Peyer's patch (tissue), 4 donors: ENCODE data around the genes ABCD3, ALG14 and RWDD3.

DNA sequence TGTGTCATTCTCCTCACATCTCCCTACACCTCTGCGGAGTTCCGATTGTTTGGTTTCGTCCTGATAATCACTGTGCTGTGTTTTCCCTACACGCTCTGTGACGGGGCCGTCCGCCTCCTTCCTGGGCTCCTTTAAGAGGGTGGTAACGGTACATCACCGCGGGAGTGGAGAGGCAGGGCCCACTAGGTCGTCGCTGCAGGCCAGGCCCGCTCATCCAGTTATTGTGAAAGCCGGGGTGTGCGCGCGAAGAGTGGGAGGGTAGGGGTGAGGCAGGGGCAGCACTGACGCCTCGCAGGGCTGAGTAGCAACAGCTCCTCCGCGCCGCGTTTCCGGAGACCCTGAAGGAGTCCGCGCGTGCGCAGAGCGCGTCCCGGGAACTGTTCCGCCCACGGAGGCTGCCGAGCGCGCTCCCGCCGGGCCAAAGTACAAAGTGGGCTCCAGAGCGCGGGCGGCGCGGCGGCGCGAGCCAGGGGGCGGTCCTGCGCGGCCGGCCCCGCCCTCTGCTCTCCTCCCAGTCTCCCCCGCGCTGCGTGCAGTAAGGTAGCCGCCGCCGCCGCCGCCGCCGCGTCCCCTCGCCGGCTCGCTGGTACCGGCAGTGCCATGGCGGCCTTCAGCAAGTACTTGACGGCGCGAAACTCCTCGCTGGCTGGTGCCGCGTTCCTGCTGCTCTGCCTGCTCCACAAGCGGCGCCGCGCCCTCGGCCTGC lies at the start of gene ABCD3:
TSS of gene ABCD3 (plus strand) at position 511 of the 706 bp plus-strand sequence.
- PRO-cap = bidirectional peak, plus-strand start at position 161 of the sequence, minus-strand start at position 223 of the sequence; bidirectional peak, plus-strand start at position 538 of the sequence, minus-strand start at position 340 of the sequence
- RAMPAGE, long total RNA, 4 experiments = start-site peak on the plus strand in 4 of 4 experiments, centred at positions 551 to 578 of the sequence, 37 to 717 reads per replicate

DNA sequence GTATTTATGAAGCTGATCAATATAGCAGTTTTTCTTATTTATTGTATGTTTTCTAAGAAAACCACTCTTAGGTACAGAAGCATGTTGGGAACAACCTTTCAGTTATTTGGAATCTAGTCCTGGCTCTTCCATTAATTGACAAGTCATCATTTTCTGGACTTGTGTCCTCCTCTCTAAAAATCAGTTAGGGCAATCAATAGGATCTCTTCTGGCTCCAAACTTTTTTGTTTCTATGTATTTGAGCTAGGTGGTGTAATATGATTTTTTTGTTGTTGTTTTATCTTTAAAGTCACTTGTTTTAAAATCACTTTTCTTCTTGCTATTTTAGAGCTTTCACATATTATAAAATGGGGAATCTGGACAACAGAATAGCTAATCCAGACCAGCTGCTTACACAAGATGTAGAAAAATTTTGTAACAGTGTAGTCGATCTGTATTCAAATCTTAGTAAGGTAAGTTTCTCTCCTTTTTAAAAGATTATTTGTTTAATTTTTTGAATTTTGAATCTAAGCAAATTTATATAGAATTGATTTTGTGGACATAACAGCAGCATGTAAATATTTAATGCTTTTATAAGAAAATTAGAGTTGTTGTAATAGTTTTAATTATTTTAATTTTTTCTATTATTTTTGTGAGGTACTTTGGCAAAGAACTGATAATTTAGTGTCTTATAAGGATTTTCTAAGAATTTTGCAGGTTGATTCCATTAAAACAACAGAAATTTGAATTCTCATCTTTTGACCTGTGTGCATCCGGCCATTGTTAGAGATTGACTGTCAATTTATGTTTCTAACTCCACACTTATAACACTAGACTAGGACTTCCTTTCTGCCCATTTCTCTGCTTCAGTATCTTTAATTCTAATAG lies 57.3 kb downstream of the ABCD3 start:
- PRO-cap = no peak
- RAMPAGE, long total RNA, 4 experiments = no peak in any of the 4 experiments

DNA sequence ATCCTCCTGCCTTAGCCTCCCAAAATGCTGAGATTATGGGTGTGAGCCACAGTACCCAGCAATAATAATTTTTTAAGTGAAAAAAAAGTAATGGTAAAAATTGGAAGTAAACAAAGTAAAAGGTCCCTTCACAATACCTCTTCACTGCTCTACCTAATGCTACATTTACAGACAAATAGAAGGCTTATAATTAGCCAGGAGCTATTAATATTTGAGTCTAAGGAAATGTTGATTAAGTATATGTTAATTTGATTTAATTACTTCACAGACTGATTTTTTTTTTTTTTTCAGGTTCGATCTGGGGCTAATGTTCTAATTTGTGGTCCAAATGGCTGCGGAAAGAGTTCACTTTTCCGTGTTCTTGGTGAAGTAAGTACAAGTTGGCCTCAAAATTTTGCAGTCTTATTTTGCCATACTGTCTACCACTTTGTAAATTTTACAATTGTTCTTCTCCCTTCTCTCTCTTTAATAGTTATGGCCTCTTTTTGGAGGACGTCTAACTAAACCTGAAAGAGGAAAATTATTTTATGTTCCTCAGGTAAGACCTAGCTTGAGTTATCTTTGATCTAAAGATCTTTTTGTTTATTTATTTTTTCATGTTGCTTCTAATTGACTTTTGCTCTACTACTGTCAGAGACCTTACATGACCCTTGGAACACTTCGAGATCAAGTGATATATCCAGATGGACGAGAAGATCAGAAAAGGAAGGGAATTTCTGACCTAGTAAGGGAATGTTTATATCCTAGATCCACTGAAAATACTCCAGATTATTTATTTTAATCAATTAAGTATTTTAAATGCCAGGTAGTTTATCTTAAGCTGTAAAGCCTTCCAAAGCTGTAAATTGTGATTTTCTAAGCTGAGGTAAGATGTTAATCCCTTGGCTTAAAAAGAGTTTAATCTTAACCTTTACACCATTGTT lies 43.0 kb downstream of the F3 start:
- PRO-cap = no peak
- RAMPAGE, long total RNA, 4 experiments = start-site peak on the plus strand in 2 of 4 experiments, centred at positions 278 to 659 of the sequence, 15 to 47 reads per replicate

GRCh38 chr1:94532987-94533434 lies 8.5 kb downstream of the F3 start:
- PRO-cap = no peak
- RAMPAGE, long total RNA, 4 experiments = start-site peak on the minus strand in 2 of 4 experiments, at chr1:94532931-94533340 at its widest, 33 to 49 reads per replicate

DNA sequence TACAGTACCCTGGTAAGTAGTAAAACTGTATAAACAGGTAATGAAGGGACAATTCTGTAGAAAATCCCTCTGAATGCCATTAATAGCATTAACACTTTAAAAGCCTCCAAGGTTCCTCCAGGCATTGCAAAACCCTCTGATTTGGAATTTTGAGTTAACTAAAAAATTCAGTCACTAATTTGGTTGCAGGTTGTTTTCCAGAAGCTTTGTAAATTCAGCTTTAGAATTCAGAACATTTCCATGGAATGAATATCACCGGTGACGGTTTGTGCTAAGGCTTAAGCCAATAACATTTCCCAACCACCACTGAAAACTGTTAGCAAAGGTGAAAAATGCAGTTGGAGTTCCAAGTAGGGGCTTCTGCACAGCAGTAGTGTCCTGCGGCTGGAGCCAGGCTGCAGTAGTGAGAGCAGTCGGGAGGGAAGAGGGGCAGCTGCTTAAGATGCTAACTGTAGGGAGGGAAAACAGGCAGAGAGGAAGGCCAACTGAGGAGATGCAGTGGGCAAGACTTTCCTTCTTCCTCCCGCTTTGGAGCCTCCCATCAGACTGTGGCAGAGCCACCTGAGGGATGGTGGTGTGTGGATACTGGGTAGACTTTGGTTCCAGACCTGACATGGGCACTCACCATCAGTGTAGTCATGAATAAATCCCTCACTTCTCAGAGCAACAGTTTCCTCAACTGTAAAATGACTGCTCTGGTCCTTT lies 3.4 kb downstream of the F3 start:
- PRO-cap = no peak
- RAMPAGE, long total RNA, 4 experiments = no peak in any of the 4 experiments

- PRO-cap = no peak
- RAMPAGE, long total RNA, 4 experiments = no peak in any of the 4 experiments
Observed at GRCh38 chr1:94599092-94599482, 57.5 kb upstream of the F3 start.

GRCh38 chr1:94599483-94599855 lies 57.9 kb upstream of the F3 start:
- PRO-cap = no peak
- RAMPAGE, long total RNA, 4 experiments = no peak in any of the 4 experiments

DNA sequence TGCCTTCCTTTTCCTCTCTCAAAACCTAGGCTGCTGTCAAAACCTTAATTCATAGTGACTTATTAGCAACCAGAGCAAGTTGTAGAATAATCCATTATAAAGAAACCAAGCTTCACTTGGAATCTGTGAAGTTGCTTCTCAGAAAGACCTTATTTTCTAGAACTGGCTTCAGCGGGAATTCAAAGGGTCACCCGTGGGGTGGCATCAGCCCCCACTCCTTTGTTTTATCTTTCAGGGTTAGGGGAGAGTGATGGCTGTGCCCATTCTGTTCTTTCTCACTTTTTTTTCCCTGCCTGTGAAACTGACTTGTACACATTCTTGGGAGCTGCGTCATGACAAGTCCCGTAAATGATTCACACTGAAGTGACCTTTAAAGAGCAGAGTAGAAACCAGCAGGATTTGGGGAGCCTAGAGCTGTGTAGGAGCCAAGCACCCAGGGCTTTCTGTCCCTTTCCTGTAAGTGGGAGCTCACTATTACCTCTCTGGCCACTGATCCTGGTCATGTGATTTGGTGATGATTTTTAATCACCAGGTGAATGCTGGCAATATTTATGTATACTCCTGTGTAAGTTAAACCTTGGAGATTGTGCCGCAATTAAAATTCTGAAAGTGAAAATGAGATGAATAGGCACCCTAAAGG lies 43.8 kb downstream of the SLC44A3 start:
- PRO-cap = unidirectional peak, plus-strand start at position 395 of the sequence
- RAMPAGE, long total RNA, 4 experiments = no peak in any of the 4 experiments

- PRO-cap = no peak
- RAMPAGE, long total RNA, 4 experiments = no peak in any of the 4 experiments
Observed at GRCh38 chr1:94865327-94865647, 45.1 kb downstream of the SLC44A3 start.

- PRO-cap = no peak
- RAMPAGE, long total RNA, 4 experiments = no peak in any of the 4 experiments
Observed at GRCh38 chr1:94884049-94884586, 42.8 kb downstream of the CNN3 start.

- PRO-cap = no peak
- RAMPAGE, long total RNA, 4 experiments = start-site peak on the minus strand in 1 of 4 experiments, at chr1:94892972-94893284 at its widest, 7 reads per replicate
Observed at GRCh38 chr1:94892799-94893406, 34.0 kb downstream of the CNN3 start.

GRCh38 chr1:94900675-94900874 lies 26.3 kb downstream of the CNN3 start:
- PRO-cap = no peak
- RAMPAGE, long total RNA, 4 experiments = no peak in any of the 4 experiments

DNA sequence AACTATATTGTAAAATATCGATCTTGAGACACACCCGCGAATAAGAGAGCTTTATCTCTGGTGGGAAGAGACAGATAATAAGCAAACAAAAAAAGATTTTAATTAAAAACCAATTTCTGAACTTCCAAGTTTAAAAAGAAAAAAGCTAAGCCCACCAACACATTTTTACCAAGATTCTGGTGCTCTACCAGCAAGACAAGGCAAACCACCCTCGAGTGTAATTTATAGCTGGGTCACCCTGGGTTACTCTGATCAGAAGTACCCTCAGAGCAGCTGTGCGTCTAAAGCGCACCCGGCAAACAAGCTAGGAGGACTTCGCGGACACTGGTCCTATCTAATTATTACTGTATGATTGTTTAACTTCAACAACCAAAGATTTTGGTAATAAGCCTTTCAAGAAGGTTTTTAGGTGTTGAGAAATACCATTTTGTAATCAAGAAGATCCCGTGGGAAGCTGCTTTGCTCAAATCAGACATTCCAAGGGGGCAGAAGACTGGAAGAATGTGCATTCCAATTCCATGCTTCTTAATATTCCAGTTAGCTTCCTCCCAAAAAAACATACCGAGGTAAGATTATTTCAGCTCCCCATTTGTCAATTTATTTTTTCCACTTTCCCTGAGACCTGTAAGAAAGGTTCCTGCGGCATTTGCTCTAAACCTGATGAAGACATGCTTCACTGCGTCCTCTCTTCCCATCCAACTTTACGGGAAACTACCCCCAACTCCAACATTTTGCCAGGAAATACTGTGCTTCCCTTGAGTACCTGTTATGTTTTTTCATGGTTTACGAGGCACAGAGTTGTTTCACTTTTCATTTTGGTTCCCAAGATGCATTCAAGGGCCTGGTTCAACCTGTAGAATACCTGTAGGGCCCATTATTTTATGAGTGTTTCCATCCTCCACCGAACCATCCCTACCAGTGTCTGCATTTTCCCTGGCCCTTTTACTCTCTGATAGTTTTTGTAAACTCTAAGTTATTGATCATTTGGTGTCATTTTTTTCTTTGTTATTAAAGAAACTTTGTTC lies 4.2 kb downstream of the CNN3 start:
- PRO-cap = no peak
- RAMPAGE, long total RNA, 4 experiments = no peak in any of the 4 experiments

GRCh38 chr1:95002028-95002511 lies 70.7 kb downstream of the ALG14 start:
- PRO-cap = no peak
- RAMPAGE, long total RNA, 4 experiments = no peak in any of the 4 experiments

- PRO-cap = no peak
- RAMPAGE, long total RNA, 4 experiments = no peak in any of the 4 experiments
Observed at GRCh38 chr1:95043201-95043701, 29.5 kb downstream of the ALG14 start.

- PRO-cap = bidirectional peak, plus-strand start at chr1:95072668, minus-strand start at chr1:95072616; bidirectional peak, plus-strand start at chr1:95073018, minus-strand start at chr1:95072945
- RAMPAGE, long total RNA, 4 experiments = start-site peak on the minus strand in 4 of 4 experiments, at chr1:95072886-95072952 at its widest, 5 to 109 reads per replicate
Observed at GRCh38 chr1:95071961-95073135, at the start of gene ALG14. Gene ALG14 (minus strand): TSS chr1:95072951.

DNA sequence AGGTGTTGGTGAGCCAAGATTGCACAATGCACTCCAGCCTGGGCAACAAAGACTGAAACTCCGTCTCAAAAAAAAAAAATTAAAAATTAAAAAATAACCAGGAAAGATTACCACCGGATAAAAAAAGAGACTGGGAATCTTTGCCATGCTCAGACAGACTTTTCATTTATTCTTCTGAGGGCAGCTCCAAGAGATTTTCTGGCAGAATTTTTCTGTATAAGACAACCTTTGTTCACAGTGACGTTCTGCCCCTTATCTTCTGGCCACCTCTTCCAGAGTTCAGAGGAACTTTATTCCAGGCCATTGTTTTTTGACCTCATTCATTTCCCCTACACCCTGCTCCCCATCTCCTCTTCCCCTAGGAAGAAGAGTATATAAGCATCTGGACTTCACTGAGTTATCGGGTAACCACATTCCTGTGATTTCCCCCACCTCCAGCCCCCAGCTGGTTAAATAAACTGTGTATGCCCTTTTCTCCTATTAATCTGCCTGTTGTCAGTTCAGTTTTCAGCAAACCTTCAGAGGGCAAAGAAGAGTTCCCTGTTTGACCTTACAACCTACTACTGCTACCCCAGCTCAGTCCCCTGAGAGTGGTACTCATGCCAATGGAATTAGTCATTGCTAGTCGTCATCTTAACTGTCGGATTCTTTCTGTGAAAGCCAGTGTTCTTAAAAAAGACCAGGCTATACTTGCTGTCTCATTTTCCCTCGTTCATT lies 14.2 kb upstream of the ALG14 start:
- PRO-cap = no peak
- RAMPAGE, long total RNA, 4 experiments = no peak in any of the 4 experiments

- PRO-cap = no peak
- RAMPAGE, long total RNA, 4 experiments = no peak in any of the 4 experiments
Observed at GRCh38 chr1:95230785-95231267, 3.2 kb upstream of the RWDD3 start.

GRCh38 chr1:95233766-95234921 lies at the start of gene RWDD3:
Gene RWDD3 (plus strand): TSS chr1:95234210.
- PRO-cap = bidirectional peak, plus-strand start at chr1:95234210, minus-strand start at chr1:95233947
- RAMPAGE, long total RNA, 4 experiments = start-site peak on the plus strand in 4 of 4 experiments, at chr1:95234199-95234233 at its widest, 34 to 97 reads per replicate; start-site peak on the minus strand in 1 of 4 experiments, at chr1:95233952-95233979 at its widest, 9 reads per replicate

DNA sequence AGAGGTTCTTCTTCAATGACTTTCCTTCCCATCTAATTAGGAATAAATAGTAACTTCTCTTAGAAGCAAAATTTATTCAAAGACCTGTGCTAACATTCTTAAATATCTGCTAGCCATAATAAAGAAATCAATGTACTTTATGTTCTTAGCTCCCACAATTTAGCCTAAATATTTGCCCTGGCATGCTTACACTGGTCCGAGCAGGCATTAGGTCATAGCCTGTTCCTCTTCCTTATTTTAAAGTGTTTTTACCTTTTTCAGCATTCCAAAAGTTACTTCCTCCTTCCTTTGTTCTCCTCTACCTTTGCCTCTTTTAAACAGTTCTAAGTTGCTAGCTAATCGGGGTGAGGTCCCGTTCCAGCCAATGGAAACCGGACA lies 721.4 kb downstream of the RWDD3 start:
- PRO-cap = no peak
- RAMPAGE, long total RNA, 4 experiments = no peak in any of the 4 experiments